ENCODE data around the gene BCR.

- PRO-cap: unidirectional peak, minus-strand start at chr22:21942760
Observed at GRCh38 chr22:21942324-21942908, 10.2 kb downstream of the PPM1F start.

DNA sequence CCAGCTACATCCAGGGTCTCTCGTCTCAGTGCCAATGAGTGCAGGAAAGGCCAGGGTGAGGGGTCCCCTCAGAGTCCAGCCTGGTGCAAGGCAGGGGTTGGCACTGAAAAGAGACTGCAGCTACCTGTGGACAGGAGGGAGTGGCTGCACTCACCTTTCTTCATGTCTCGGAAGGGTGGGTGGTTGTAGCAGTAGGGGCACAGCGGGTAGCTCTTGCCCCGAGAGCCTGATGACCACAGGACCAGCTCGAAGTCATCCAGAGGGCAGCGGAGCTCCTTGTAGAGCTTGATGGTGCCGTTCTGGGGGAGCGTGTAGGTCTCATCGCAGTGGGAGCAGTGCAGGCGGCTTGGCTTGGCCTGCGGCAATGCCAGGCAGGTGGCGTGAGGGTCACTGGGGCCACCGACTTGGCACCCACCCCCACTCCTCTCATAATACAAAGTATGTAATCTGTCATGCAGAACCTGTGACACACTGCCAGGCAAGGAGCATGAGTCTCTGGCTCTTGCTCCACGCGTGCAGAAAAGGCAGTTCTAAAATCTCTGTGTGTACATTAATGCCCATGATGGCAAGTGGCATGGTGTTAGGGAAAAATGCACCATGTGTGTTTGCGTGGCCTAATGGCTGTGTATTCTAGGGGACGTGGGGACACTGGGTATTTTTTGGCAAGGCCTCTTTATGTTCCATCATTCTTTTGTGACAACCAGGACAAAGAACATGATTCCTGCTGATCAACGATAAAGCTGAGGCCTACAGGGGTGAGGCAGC is 5.9 kb upstream of the PPM1F start:
- PRO-cap: no peak

DNA sequence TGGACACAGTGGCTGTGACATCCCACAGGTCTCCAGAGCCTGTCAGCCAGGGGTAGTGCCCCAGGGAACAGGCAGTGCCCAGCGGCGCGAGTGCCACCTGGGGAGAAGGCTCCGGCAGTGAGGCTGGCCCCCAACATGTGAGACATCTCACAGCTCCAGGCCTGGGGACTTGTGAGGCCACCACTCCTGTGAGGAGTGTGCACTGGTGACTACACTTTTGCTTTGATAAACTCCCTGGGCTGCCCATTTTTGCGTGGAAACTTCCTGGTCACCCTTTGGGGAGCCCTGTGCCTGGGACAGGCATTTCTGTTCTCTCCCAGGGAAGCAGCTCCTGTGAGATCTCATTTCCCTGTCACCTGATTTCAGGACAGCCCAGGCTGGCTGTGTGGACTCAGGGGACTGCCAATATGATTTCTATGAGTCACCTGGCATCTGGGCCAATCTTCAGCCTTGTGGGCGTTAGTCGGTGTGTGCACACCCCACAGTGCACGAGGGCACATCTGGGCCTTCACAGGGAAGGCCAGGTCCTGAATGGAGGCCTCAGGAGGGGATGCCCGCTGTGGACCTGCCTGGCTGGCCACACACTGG is 9.1 kb upstream of the PPM1F start:
- PRO-cap: no peak

DNA sequence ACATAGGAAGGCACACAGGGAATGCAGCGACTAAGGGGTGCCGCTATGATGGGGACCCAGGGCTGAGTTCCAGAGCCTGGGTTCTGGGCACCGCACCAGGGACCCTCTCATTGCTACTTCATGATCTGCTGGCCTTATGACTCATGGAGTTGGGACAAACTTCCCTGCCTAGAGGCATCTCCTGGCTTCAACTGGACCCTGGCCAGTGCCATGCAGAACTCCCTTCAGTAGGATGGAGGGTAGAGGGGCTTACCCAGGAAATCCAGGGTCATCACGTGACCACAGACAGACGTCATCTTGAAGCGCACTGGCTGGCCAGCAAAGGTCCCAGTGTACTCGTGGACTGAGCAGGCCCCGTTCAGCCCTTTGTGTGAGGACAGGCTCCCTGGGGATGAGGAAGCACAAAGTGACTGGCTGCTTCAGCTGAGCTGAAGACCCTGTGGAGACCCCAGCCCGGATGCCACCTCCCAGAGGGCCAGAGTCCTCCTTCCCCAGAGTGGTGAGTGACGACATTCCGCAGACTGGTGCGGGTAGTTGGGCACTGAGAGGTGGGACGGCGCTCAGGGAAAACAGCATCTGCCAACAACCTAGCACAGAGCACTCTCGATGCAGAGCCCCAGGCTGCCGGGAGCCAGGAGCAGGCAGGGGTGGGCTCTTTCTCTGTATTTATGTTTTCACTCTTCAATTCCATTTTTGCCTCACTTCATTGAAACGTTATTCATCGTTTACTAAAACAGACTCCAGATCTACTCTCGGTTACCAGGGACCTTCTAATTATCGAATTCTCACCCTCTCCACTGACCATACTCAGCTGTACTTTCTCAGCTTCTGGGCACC is 8.3 kb downstream of the TOP3B start:
- PRO-cap: no peak

GRCh38 chr22:21994735-21994983 is 12.1 kb upstream of the TOP3B start:
- PRO-cap: no peak

- PRO-cap: no peak
Observed at GRCh38 chr22:22168513-22169003, 76.0 kb upstream of the VPREB1 start.

GRCh38 chr22:22286106-22286949 is 41.7 kb downstream of the VPREB1 start:
- PRO-cap: no peak

DNA sequence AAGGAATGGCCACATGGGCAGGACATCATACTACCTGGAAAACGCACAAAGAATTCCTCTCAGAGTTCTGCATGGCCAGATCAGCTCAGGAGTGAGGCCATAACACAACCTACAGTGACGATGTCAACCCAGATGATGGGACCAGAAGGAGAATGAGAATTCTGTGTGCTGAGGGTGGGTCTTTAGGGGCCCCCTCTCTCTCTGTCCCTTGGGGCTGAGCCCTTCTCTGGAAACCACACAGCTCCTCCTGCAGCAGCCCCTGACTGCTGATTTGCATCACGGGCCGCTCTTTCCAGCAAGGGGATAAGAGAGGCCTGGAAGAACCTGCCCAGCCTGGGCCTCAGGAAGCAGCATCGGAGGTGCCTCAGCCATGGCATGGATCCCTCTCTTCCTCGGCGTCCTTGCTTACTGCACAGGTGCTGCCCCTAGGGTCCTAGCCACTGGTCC is 7.2 kb upstream of the IGLL5 start:
- PRO-cap: no peak

GRCh38 chr22:22889976-22890503 is 2.4 kb downstream of the IGLL5 start:
- PRO-cap: no peak

DNA sequence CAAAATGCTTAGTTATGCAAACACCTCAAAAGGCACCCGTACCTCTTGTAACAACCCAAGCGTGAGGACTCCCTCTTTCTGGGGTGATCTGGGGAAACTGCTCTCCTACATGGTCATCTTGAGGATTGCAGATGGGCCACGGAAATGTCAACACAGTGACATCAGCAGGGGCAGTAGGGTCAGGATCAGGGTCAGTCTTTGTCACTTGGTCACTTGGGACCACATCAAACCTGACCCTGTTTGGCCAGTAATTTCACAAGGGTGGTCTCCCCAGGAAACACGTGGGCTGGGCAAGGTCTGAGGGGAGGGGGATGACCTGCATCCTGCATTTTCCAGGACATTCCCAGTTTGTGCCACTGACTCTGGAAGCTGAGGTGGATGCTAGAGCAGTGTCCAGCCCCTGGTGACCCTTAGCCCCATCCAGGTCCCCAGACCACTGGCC is 42.2 kb downstream of the IGLL5 start:
- PRO-cap: no peak

- PRO-cap: bidirectional peak, plus-strand start at chr22:23180509, minus-strand start at chr22:23180469; bidirectional peak, plus-strand start at chr22:23180830, minus-strand start at chr22:23180726
Observed at GRCh38 chr22:23180301-23181299, at the start of gene BCR. Gene BCR, plus strand, starts transcription at chr22:23180509.

DNA sequence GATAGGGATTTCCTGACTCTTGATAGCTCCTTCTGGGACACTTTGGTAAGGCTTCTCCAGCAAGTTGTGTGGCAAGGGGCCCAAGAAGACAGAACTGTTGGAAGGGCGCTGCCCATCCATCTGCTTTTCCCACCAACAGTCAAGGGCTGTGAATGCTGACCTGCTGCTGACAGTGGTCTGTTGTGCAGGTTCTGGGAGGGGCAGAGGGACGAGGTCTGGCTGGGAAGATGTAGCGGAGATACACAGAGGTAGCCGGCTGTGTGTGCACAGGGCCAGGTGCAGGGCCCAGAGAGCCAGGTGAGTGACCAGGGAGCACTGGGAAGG is 12.3 kb downstream of the BCR start:
- PRO-cap: no peak

DNA sequence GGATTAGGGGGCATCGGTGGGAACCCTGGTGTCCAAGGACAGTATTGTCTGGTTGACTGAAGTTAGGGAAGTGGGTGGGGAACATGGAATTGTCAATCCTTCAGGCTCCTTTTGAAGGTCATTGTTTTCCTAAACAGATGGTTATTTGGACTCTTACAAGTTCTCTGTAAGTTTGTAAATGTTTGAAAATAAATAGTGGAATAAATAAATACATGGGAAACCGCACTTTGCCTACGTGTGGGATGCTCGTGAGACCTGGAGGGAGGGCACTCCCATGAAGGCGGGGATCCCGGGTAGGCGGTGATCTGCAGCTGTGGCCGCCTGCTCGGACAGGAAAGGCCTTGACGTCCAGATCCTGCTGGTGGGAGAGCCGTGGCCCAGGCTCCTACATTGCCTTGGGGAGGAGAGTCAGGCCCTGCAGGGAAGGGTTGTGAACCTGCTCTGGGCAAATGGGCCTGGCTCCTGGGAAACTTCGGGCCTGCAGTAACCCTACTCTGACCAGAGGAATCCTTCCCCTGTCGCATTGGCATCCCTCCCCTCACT is 37.3 kb downstream of the BCR start:
- PRO-cap: no peak

DNA sequence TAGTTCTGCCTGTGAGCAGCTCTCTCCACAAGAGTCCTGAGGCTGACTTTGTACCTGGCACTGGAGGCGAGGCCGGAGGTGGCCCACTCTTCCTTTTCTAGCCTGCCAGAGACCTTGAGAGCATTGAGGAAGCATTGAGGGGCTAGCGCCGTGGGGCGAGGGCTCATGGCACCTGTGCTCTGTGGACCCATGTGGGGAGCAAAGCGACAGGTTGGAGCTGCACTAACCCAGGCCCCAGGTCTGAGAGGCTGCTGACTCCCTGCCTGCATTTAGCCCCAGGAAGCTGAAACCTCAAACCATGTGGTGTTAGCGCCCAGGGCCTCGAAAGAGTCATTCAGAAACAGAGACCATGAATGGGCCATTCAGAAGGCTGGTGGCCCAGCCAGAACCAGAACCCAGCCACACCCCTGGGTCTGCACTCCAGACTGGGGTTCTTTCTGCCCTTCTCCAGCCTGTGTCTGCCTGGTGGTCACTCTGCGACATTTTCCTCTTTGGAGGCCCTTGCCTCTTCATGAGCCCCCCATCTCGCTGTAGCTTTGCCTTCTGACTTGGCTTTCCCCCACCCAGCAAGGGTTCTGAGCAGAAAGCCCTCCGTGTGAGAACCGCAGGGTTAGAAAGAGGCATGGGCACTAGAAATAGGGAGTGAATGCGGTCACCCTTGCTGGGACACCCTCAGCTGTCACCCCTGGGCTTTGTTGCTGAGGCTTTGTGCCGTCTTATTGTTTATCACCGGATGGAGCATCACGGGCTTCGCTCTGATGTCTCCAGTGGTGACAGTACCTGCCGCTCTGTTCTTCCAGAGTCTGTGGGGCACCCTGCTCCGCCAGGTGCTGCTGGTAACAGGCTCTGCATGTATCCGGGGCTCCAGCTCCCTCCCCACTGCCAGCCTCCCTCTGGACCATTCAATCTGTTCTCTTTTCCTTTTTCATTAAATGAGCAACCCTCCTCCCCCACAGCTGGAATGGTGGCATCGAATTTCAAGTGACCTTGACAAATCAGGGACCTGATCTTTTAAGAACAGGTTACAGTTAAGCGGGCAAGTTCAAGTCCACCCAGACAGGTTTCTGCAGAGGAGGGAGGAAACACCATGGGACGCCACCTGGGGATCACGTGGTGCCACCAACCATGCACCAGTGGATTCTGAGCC is 88.9 kb downstream of the BCR start:
- PRO-cap: no peak

DNA sequence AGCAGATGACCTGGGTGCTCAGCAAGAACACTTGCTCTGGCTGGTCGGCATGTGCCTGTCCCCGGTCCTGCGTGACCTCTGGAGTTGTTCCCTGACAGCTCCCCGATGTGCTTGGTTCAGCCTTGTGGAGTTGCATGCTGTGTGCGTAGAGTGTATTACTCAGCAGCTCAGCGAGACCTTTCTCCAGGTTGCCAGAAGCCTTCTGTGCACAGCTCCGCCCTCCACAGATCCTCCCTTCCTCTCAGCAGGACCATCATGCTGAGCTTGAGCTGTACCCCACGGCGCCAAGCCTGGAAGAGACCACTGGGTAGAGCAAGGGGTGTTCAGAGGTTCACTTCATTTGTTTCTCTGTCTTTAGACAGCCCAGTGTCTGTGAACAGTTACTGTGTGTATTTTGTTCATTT is 148.7 kb downstream of the IGLL1 start:
- PRO-cap: no peak

DNA sequence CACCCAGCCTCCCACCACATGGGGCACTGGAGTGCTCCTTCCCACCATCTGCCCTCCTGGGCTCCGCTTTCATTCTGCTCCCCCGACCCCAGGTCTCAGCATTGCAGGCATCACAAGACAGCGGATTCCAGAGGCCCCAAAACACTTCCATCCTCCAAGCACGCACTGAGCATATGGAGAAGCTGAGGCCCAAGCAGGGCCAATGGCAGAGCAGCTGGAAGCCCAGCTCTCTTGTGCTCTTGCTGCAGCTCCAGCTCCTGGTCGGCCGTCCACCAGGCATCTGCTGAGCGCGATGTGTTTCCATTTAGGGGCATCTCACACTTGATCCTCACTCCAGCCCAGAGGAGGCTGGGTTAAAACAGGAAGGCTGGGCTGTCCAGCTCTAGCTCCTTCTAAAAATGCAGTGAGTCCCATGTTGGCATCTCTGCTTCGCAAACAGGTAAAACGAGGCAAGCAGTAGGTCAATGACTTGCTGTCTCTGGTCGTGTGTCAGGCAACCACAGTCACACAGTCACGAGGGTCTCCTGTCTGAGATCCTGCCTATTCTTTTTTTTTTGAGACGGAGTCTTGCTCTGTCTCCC is 65.4 kb downstream of the IGLL1 start:
- PRO-cap: no peak

GRCh38 chr22:23533226-23533718 is 46.8 kb downstream of the IGLL1 start:
- PRO-cap: no peak

DNA sequence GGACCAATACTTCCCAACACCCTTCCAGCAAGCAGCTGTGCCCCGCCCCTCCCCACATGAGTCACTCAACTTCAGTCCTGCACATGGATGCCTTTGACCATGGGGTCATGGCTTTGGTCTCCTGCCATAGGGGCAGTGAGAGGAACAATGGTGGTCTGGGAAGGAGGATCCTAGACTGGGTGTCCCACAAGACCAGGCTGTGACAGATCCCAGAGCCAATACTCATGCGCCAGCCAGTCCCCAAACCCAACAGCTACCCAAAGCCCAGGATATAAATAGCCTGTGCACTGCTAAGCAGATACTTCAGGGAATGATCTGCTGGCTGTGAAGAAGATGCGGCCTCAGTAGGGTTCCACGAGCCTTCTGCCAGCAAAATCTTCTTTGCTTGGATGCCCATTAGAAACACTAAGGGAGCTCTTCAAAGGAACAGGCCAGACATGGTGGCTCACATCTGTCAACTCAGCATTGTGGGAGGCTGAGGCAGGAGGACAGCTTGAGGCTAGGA is 5.4 kb upstream of the RGL4 start:
- PRO-cap: no peak

DNA sequence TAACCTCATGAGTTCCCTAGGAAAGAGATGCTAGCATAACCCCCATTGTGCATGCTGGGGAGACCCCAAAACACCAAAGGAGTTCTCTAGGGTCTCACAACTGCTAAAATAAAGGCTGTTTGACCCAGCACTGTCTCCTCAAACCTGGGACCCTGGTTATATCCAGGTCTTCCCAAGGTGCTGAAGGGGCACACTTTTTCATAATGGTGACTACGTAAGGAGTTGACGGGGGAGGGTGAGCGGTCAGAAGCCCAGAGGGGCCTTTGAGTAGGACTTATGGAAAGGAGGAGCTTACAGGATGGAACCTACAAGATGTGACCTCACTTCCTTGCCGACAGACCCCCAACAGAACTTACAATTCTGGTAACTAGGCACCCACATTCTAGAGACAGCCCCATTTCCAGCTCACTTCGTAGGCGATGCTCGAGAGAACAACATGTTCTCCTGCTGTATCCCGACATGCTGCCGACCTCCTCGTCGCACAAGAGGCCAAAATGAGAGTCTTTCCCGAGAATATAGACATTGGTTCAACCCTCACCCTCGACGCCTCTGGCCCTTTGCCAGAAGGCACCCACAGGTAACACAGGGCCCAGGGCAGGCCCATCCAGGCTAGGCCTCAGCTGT is 3.0 kb upstream of the RGL4 start:
- PRO-cap: no peak

GRCh38 chr22:23694215-23694692 is 3.4 kb downstream of the RGL4 start:
- PRO-cap: no peak

Measured in osteocyte (in vitro differentiated cells).